Mononuclear cell (primary cell): ENCODE data around the genes SPANXA1, SPANXD, MAGEC2 and FMR1NB.

GRCh38 chrX:136193590-136194207, 3.1 kb upstream of the FHL1 start:
- RRBS = no CpG with 5 or more reads among the region's 4 CpGs

GRCh38 chrX:136510552-136510935, 13.2 kb downstream of the HTATSF1 start:
- RRBS = no CpG with 5 or more reads among the region's 2 CpGs

GRCh38 chrX:136617326-136617633, 30.7 kb upstream of the CD40LG start:
- RRBS = no CpG with 5 or more reads among the region's 3 CpGs

- RRBS = no CpG with 5 or more reads among the region's 3 CpGs
These were observed 14.2 kb downstream of the CD40LG start for GRCh38 chrX:136662160-136662533.

GRCh38 chrX:136687756-136688266, 39.9 kb downstream of the CD40LG start:
- RRBS = no CpG with 5 or more reads among the region's 3 CpGs

DNA sequence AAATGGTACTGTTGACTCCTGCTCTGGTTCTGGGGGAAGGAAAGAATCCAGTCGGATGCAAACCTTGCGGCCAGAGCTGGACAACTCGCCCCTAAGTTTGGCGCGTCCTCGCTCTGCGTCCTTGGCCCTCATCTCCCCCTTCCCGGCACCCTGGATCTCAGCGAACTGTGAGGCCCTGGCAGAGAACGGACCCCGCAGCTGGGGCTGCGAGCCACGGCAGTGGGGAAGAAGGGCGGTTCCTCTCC, 14.0 kb downstream of the ARHGEF6 start:
- RRBS = 0% methylated on average over 2 of the region's 14 CpGs

GRCh38 chrX:136767065-136768055, 13.4 kb downstream of the ARHGEF6 start:
- RRBS = 2% methylated on average over 37 of the region's 90 CpGs

- RRBS = no CpG with 5 or more reads among the region's 4 CpGs
These were observed 1.4 kb downstream of the ARHGEF6 start for GRCh38 chrX:136779107-136779937.

DNA sequence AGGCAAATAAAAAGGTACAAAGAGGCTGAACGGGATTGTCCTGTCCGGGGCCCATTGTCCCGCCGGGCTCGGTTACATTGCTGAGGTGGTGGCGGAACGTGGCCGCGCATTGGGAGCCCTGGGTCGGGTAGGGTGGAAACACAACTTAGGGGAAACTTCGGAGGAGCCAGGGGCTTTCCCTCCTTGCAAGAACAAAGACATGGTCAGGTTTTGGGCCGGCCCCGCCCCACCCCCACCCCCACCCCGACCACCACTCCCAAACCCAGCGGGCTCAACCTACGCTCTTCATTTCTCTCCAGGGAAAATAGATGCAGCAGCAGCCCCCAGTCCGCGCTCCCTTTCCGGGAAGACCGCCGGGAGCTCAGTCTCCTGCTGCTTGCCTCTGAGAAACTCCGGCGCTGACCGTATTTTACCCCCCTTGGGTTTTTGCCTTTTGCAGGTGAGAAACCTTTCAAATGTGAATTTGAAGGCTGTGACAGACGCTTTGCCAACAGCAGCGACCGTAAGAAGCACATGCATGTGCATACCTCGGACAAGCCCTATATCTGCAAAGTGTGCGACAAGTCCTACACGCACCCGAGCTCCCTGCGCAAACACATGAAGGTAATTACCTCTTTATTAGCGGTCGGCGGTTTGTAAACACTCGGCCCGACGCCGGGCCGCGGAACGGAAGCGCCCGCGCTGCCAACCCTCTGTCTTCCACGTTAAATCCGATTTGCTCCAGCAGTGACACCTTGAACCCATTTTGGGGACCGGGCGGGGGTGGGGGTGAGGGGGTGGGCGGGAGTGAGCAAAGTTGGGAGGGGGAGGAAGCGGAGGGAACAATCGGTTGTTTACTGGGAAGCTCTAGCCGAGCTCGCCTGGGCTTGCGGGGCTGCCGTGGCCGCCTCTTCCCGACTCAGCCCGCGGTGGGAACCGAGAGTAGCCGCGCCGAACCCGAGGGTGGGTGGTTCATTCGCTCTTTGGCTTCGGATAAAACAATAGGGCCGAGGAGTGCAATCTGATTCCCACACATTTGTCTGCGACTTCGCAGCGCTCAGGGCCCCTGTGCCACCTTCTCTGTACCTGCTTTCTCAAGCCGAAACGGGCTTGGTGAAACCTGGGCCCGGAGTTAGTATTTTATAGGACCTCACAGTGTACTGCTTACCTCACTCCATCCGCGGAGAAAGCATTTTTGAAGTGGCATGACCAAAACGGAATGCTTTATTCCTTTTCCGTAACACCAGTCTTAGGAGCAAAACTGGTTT, 3.0 kb downstream of the ZIC3 start:
- RRBS = 5% methylated on average over 9 of the region's 78 CpGs

- RRBS = no CpG with 5 or more reads among the region's 4 CpGs
These were observed 432.0 kb downstream of the ZIC3 start for GRCh38 chrX:137997955-137998269.

DNA sequence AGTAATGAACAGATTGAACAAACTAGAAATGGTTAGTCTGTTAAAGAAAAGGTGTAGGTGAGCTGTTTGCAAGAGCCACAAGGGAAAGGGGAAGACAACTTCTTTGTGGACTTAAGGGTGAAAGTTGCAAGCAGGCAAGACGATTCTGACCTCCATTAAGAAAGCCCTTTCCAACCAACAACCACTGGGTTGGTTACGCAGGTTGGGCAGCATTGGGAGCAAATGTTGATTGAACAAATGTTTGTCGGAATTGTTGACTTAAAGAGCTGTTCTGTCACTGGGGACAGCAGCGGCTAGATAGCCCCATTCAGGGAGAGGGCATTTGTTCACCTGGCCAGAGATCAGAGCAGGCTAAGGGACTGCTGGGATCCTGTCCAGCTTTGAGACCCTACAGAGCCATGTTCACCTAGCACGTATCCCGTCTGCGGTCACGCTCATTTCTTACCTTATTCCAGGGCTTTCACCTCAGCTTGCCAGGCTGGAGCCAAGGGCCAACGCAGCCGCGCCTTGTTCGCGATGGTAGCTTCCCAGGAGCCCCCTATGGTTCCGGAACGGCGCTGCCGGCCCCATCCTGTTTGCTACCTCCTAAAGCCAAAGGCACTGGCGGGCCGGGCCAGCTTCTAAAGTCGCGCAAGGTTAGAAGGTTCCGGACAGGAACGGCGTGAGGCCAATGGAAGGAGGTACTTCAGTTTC, 24.5 kb downstream of the F9 start:
- RRBS = 84% methylated on average over 5 of the region's 24 CpGs

DNA sequence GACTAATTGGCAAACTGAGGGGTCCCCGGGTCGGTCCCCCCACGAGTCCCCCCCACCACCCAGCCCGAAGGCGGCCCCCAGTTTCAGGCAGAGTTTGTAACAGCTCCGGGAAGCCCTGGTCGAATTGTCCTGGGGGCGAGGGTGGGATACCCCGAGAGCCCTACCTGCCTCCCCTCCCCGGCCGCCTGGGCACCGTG, 1.3 kb downstream of the ATP11C start:
- RRBS = 2% methylated on average over 10 of the region's 12 CpGs

GRCh38 chrX:141584612-141584912, at the start of gene SPANXA1:
Gene SPANXA1, minus strand, starts transcription at chrX:141584738.
- RRBS = no CpG with 5 or more reads among the region's 8 CpGs

DNA sequence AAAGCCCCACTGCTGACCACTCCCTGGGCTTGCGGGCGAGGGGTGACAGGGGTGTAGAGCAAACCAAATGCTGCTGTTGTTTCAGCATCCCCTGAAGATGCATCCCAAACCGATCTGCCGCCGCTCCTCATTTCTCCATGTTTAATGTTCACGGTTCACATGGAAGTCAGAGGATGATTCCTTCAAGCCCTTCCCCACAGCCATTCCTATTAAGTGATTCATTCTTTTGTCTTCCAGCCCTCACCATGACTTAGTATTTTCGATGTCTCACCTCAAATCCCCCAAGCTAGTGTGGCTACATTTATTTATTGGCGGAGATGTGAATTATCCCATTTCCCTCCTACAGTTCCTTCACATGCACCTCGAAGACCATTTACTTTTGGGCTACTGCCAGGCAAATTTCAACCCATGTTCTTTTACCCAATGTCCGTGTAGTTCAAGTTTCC, at the start of gene SPANXD:
TSS of gene SPANXD (minus strand) at position 146 of the 446 bp plus-strand sequence.
- RRBS = no CpG with 5 or more reads among the region's 10 CpGs

DNA sequence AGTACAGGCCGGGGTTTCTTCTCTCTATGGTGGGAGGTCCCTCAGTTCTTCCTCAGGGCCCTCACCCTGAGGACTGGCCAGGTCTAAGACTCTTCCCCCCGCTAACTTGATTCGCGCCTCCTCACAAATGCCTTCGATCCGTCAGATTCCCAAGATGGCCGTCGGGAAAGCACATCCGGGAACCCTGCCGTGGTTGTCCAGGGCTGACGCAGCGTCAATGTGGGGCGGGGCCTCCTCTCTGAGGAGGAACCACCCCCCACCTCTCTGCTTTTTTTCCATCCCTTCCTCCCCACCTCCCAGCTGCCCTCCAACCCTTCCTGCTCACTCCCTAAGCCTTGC, at the start of gene MAGEC2:
TSS of gene MAGEC2 (minus strand) at position 171 of the 339 bp plus-strand sequence.
- RRBS = no CpG with 5 or more reads among the region's 13 CpGs

GRCh38 chrX:143633414-143634265, 2.3 kb downstream of the SLITRK4 start:
- RRBS = 7% methylated on average over 15 of the region's 61 CpGs

DNA sequence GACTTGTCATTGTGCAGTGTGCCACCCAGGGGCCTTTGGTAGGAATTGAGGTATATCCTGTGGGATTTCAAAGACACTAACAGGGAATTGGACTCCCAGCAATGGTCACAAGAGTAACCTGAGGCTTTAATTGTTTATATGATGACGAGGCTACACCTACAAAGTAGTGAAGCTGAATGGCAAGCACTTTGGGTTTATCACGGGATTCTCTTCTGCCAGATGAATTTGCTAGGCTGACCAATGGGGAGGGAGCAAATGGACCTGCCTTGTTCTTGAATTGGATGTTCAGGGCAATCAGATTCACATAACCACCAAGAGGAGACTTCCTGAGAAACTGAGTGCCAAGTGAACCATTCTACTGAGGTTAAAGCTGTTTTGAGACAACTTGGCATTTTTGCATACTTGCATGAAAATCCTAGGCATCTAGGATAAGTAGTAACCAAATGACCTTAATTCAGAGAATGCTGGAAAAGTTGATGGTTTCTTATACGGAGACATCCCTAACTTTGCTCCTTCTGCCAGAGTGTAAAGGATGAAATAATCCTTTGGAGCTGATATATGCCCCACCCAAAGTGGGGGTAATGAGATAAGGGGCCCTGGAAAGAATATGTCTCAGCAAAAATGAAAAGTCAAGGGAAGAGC, 27.9 kb upstream of the FMR1NB start:
- RRBS = no CpG with 5 or more reads among the region's 3 CpGs

GRCh38 chrX:147981074-147981455, at the start of gene FMR1NB:
Gene FMR1NB, plus strand, starts transcription at chrX:147981337.
- RRBS = 98% methylated on average over 6 of the region's 24 CpGs

DNA sequence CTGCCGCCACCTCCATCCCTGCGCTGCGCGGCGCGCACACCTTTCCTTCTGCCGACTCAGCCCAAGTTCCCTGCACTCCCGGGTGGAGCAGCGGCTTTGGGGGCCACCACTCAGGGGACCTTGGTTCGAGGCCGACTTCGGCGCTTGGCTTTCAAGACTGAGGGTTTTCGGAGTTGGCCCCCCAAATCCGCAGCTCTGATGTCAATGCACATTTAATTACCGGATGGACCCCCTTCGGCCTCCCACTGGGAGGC, 1.1 kb downstream of the AFF2 start:
- RRBS = no CpG with 5 or more reads among the region's 17 CpGs

DNA sequence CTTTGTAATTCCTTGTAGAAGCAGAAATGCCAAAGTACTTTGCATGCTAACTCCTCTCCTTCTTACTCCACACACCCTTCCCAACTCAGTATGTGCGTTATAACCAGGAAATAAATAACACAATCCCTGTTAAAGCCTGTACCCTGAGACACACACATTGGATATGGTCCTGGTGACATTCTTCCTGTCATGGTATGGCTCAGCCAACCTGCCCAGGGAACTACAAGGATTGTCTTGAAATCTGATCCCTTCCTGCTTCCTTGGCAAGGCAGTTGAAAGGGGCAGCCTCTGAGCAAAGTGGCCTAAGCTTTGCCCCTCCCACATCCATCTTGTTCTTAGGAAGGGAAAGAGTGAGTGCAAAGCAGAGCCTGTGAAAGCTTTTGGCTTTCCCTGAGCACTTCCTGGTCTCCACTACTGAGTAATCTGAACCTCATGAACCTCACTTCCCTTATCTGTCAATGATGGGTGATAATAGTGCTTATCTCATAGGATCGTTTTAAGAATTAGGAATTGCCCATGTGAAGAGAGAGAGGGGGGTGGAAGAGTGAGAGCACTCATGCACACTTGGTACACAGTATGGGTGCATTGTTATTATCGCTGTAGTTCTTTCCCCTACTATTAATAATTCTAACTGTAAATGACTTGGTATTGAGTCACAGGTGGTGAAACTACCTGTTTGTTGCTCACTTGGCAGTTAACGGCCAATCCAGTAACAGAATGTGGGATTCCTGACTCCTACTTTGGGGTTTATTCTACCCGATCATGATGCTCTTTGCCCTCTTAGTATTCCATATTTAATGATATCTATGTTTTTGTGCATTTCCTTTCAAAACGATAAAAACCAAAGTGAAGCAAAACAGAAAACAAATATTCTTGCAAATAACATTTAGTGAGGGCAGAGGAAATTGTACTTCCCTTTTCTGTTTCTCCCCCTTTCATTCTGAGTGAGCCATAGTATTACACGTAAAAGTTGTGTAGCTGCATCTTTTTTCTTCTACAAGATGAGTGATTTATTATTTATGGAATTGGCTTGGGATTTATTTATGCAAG, 109.5 kb downstream of the AFF2 start:
- RRBS = no CpG with 5 or more reads among the region's 7 CpGs